Rectum (tissue), 1 donor: ENCODE measurements around a stretch of chr19.

- PRO-cap, result no peak
Observed at GRCh38 chr19:16586593-16586921, 14.3 kb upstream of the SLC35E1 start.

GRCh38 chr19:16837495-16837972 lies 8.3 kb downstream of the SIN3B start:
- PRO-cap, result no peak

DNA sequence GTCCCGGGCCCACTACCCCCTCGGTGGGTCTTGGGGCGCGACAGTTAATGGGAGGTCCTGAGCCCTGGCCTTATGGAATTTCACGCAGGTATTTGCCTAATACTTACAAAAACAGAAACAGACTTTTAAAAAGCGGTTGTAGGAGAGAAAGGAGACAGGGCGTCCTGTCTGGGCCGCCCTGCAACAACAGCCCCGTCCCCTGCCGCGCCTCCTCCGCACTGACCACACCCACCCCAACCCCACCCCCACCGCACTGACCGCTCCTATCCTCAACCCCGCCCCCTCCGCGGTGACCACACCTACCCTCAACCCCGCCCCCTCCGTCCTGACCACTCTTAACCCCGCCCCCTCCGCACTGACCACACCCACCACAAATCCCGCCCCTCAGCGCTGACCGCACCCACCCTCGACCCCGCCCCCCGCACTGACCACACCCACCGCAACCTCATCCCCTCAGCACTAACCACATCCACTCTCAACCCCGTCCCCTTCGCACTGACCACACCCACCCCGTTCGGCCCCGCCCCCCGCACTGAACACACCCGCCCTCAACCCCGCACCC lies 8.0 kb downstream of the F2RL3 start:
- PRO-cap, result bidirectional peak, plus-strand start at position 478 of the sequence, minus-strand start at position 220 of the sequence

DNA sequence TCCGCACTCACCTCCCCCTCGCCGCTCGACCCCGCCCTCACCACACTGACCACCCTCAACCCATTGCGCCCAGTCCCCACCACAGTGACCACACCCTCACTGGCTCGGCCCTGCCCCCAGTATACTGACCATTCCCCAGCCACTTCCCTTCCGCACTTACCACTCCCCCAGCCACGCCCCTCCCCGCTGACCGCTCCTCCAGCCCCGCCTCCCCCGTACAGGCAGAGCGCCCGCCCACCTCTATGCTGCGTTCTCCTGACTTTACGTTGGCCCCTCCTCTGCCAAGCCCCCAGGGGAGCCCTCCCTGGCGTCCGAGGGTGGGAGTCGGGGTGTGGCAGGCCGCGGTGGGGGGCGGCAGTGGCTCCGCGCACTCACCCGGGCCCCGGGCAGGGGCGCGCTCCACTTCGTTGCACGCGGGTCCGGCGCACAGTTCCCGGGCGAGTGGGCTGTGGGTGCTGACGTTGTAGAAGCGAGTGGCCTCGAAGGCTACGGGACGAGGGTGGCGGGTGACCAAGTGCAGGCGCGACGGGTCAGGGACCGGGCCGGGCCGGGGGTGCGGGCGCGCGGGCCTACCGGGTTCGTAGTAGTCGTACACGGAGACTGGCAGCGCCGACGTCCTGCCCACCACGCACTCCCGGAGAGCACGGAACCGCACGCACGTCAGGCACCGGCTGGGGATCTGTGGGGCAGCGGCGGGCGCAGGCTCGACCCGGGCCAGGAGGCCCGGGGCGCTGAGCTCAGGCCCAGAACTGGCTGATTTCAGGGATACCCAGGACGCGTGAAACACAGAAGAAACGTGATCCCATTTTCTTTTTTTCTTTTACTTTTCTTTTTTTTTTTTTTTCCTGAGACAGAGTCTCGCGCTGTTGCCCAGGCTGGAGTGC lies 8.8 kb downstream of the F2RL3 start:
- PRO-cap, result bidirectional peak, plus-strand start at position 243 of the sequence, minus-strand start at position 47 of the sequence; bidirectional peak, plus-strand start at position 519 of the sequence, minus-strand start at position 384 of the sequence; bidirectional peak, plus-strand start at position 612 of the sequence, minus-strand start at position 634 of the sequence

- PRO-cap, result no peak
Observed at GRCh38 chr19:16944628-16945018, 55.8 kb downstream of the F2RL3 start.

DNA sequence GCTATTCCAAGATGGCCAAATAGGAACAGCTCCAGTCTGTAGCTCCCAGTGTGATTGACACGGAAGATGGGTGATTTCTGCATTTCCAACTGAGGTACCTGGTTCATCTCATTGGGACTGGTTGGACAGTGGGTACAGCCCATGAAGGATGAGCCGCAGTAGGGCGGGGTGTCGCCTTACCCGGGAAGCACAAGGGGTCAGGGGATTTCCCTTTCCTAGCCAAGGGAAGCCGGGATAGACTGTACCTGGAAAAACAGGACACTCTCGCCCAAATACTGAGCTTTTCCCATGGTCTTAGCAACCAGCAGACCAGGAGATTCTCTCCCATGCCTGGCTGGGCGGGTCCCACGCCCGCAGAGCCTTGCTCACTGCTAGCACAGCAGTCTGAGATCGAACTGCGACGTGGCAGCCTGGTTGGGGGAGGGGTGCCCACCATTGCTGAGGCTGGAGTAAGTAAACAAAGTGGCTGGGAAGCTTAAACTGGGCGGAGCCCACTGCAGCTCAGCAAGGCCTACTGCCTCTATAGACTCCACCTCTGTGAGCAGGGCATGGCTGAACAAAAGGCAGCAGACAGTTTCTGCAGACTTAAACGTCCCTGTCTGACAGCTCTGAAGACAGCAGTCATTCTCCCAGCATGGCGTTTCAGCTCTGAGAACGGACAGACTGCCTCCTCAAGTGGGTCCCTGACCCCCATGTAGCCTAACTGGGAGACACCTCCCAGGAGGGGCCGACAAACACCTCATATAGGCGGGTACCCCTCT lies 65.4 kb downstream of the CPAMD8 start:
- PRO-cap, result no peak

- PRO-cap, result no peak
Observed at GRCh38 chr19:17088552-17088751, 12.9 kb downstream of the MYO9B start.

DNA sequence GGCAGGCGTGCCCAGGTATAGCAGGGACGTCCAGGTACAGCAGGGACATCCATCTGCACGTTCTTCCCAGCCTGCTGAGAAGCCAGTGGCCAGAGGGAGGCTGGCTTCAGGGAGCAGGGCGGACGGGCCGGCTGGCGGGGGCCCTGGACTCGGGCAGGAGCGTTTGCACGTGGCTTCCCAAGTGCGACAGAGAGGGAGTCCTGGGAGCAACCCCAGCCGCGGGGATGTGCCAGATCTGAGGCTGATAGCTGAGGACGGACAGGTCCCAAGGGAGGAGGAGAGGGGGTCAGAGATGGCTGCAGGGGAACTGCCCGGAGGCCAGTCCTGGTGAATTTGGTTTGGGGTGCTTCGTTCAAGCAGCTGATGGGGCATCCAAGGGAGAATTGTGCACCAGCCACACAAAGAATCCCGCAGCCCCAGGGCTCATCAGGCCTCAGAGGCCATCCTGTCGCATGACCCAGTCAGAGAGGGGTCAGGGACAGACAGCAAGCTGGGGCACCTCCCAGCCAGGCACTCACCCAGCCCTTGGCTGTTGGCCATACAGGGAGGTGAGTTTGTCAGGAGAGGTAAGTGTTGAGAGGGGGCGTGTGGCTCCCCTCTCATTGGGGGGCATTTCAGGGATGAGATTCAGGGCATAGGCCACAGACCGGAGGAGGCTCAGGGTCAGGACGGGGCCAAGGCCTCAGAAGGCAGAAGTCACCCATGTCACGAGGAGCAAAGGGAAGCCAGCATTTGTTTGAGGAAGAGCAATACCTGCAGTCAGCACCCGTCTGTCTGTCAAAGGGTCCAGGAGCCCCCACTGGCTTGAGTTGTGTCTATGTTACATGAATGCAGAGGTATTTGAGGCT lies 37.0 kb downstream of the MYO9B start:
- PRO-cap, result no peak

DNA sequence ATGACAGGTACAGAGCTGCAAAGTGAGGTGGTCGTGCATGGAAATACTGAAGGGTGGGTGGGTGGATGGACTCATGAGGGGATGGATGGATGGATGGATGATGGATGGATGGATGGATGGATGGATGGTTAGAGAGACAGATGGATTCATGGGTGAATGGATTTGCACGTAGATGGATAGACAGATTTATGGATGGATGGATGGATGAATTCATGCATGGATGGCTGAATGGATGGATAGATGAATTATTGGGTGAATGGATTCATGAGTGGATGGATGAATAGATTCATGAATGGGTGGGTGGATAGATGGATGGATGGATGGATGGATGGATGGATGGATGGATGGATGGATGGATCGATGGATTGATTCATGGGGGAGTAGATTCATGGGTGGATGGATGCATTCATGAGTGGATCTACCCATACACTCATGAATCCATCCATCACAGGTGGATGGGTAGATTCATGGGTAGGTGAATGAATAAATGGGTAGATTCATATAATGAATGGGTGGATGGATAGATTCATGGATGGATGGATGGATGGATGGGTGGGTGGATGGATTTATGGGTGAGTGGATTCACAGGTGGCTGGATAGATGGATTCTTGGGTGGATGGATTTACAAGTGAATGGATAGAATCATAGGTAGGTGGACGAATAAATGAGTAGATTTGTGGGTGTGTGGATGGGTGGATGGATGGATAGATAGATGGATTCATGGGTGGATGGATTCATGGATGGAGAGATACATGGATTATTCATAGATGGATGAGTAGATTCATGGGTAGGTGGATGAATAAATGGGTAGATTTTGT lies 69.1 kb upstream of the USE1 start:
- PRO-cap, result no peak

DNA sequence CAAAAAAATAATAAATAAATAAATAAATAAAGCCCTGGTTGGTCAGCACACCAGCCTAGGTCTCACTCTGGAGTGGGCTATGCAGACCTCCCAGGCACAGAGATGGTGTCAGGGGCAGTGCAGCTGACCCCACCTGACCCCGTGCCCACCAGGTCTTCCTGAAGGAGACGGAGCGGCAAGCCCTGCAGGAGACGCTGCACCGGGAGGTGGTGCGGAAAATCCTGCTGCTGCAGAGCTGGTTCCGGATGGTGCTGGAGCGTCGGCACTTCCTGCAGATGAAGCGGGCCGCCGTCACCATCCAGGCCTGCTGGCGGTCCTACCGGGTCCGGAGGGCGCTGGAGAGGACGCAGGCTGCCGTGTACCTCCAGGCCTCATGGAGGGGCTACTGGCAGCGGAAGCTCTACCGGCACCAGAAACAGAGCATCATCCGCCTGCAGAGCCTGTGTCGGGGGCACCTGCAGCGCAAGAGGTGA lies 22.5 kb upstream of the USE1 start:
- PRO-cap, result no peak

DNA sequence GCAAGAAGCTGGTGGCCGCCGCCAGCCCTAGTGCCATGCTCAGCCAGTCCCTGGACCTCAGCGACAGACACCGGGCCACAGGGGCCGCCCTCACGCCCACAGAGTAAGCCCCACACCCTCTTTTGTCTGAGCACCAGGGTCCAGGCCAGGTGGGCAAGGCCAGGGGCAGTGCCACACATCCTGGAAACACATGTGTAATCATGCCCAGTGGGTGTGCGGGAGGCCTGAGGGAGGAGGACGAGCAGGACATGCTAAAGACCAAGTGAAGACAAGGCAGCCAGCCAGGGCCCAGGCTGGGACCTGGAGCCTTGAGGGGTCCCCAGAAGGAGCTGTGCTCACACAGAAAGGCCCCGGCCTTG lies 19.8 kb upstream of the USE1 start:
- PRO-cap, result no peak

GRCh38 chr19:17227676-17228214 lies 1.7 kb downstream of the OCEL1 start:
- PRO-cap, result no peak

GRCh38 chr19:17282242-17283154 lies 797 bp downstream of the ANKLE1 start:
- PRO-cap, result no peak

GRCh38 chr19:17296200-17296519 lies 7.1 kb downstream of the ABHD8 start:
- PRO-cap, result no peak

DNA sequence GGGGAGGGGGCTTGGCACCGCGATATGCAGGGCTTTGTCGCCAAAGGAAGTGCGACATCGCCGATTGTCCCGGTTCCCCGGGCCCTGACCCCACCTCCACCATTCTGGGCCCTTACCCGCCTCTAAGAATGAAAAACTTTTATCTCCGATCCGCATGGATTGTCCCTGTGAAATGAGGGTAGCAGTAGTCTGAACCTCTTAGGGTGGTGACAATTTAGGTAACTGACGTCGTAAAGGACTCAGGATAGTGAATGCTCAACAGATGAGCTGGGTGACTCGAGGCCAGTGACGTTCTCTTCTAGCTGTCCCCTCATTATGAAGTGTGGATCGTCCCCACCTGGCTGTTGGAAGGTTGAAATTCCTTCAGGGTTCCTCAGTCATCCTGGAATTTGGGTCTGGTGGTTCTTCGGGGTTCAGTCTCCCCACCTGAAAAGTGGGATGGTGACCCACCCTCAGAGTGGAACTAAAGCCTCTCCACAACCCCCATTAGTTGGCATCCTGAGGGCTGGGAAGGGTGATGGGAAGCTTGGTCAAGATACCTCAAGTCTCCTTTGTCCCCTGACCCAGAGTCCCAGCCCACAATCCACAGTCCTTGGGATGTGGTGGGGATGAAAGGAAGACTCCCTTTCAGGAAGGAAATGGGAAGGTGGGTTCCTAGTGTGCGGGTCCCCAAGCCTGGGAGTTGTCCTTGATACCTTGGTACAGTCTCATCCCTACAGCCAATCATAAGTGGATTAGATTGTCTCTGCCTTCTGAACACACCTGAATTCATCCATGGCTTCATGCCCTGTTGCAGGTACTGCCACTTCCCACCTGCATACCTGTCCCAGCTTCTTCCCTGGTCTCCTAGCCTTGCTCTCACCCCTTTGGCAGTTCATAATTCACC lies 931 bp downstream of the DDA1 start:
- PRO-cap, result unidirectional peak, minus-strand start at position 173 of the sequence

DNA sequence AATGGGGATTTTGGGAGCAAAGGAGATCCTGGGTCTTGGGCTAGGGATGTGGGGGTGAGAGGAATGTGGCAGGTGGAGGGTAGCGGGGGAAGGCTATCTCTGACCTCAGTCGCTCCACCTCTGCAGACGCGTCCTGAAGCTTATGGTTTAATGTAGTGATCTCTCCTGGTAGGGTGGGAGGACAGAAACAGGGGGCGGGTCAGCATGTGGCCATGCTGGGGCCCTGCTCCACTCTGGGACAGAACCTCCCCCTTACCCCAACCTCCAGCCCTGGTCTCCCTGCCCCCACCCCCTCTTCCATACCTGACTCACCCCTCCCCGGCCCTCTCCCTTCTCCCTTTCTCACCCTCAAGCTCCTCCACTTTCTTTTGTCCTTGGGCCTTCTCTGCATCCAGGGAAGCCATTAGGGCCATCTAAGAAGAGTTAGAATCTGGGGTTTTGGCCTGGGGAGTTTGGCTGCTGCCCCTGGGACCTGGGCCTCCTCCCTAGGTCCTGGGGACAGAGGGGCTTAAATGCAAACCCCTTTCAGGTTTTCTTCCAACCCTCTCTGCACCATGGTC lies 1.3 kb downstream of the BST2 start:
- PRO-cap, result no peak

DNA sequence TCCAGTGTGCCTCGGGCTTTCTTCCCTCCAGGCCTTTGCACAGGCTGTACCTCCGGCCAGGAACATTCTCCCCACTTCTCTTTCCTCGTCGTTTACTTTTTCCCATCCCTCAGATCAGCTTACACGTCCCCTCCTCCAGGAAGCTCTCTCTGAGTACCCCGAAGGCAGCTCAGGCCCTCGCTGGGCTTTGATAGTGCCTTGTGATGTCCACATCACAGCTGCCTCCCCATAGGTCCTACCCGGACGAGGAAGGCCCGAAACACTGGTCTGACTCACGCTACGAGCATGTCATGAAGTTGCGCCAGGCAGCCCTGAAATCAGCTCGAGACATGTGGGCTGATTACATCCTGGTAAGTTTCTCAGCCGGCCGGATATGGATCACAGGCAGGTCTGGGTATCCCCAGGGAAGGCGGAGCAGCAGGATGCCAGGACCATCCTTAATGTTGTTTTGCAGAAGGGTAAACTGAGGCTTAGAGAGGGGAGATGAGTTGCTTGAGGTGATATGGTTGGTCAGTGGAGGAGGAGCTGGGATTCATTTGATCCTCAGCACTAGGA lies 4.7 kb downstream of the COLGALT1 start:
- PRO-cap, result no peak

DNA sequence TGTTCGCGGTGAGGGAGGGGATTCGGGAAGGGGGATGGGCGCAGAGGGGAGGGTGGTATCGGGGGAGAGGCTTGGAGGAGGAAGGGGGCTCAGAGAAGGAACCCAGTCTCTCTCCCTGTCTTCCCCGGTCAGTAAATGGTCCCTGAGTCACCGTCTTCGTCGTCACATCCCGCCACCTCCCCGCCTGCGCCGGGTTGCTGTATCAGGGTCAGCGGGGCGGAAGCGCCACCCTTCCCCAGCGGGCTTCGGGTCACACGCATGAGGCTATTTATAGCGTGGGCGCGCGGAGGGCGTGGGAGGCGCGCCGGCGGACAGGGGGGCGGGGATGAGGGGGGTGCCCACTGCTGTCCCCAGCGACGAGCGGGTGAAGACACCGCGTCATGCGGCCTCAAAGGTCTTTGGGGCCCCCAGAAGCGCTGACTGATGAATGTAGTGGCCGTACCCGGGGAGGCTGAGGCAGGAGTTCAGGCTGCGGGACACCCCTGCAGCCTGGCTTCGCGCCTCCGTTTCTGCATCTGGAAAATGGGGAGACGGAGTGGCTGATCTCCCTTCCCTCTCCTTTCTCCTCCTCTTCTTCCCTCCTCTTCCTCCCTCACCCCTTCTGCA lies 7.9 kb downstream of the UNC13A start:
- PRO-cap, result unidirectional peak, minus-strand start at position 133 of the sequence

GRCh38 chr19:17686628-17687077 lies 1.5 kb downstream of the UNC13A start:
- PRO-cap, result no peak

GRCh38 chr19:17738948-17739732 lies 12.1 kb upstream of the FCHO1 start:
- PRO-cap, result no peak